BJ (cell line): ENCODE measurements around a stretch of chr18.

GRCh38 chr18:3062474-3062916 lies 49.6 kb upstream of the LPIN2 start:
- CAGE, long polyA plus RNA, result no peak
- RRBS, result no CpG with 5 or more reads among the region's 6 CpGs

DNA sequence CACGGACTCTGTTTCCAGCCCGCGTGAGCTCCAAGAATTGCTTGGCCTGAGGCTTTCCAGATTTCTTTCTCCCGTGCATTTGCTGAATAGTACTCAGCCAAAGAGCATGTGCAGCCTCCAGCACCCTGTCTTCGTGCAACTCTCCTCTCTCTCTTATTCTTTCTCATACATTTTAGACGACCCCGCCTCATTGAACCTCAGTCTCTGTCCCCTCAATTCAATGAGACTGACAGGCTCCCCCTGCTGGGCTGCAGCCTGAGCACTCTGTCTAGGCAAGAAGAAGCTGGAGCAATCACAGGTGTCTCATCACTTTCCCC lies 49.9 kb upstream of the LPIN2 start:
- CAGE, long polyA plus RNA, result no peak
- RRBS, result no CpG with 5 or more reads among the region's 7 CpGs

DNA sequence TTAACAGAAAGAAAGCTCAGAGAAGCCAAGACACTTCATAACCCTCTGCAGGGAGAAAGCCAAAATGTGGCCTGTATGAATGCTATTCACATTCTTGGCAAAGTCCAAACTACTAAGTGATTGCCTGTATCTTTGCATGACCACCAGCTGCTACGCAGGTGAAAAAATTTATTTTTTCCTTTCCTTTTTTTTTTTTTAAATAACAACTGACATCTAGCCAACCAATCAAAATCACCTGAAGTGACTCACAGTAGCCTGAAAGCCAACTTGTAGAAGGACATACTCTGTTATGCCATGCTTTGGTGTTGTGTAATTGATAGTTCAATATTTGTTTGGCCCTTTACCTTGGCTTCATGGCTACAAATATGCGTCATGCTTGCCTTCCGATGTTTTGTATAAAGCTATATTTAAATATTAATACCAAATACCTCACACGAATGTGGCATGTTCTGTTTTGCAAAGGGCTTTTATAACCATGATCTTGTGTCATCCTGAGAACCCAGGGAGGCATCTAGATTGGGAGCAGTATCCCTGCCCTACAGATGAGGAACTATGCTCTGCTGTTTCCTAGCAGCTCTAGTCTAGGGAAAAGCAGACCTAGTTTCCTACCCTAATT lies 102.2 kb downstream of the MYOM1 start:
- CAGE, long polyA plus RNA, result no peak
- RRBS, result no CpG with 5 or more reads among the region's 4 CpGs

- CAGE, long polyA plus RNA, result no peak
- RRBS, result no CpG with 5 or more reads among the region's 8 CpGs
Measured at GRCh38 chr18:3129322-3129593, 90.5 kb downstream of the MYOM1 start.

DNA sequence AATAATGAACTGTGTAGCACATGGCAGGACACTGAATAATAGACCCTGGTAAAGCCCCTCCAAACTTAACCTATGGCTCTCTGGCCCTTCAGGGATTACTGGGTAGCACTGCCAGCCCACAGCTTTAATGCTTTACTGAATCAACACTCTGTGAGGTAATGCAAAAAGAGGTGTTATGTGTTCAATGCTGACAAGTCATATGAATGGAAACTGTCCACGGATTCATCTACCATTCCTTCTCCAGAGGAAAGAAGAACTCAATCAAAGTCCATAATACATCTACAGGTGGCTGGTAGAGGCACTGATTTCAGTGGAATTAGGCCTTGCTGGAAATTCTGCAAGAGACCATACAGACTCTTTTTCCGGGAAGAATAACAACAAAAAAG lies 13.7 kb upstream of the MYOM1 start:
- CAGE, long polyA plus RNA, result no peak
- RRBS, result no CpG with 5 or more reads among the region's 2 CpGs

DNA sequence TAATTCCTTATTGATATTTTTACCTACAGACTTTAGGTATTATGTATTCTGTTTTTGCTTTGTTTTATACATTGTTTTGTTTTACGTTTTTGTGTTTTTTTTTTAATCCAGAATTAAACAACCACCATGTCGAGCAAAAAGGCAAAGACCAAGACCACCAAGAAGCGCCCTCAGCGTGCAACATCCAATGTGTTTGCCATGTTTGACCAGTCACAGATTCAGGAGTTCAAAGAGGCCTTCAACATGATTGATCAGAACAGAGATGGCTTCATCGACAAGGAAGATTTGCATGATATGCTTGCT lies 10.8 kb downstream of the MYL12B start:
- CAGE, long polyA plus RNA, result no peak
- RRBS, result no CpG with 5 or more reads among the region's 5 CpGs

- CAGE, long polyA plus RNA, result no peak
- RRBS, result no CpG with 5 or more reads among the region's 2 CpGs
Measured at GRCh38 chr18:3440432-3440633, 9.6 kb upstream of the TGIF1 start.

GRCh38 chr18:3448601-3449157 lies 1.3 kb upstream of the TGIF1 start:
- CAGE, long polyA plus RNA, result no peak
- RRBS, result 2% methylated on average over 4 of the region's 20 CpGs

DNA sequence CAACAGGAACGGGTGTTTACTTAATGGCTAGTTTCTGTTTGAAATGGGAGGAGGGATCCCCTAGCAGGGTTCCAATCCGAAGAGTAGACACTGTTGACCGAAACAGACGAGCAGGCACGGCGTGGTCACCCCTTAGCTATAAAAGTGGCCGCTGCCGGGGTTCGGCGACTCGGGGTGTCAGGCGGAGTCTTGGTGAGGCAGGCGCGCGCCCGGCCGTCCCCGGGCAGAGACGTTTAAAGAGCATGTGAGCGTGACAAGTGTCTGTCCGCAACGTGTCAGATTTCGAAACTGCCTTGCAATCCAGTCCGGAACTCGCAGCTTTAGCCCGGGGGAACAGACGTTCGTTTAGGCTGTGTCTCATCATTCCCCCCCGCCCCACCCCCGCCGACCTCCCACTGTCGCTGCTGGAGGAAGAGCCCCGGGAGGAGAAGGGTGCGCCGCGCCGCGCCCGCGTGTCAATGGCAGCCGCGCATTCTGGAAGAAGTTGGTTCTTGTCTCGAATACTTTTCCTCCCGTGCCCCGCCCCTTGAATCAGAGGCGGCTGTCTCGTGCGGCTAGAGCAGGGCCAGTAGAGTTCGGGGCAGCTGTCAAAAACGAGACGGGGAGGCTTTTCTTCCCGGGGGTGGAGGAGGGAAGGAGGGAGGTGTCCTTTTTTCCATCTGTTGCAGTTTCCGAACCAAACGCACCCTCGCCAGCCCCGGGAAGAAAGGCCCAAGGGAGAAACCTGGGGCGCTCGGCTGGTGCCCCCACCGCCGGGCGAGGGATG lies 615 bp upstream of the TGIF1 start:
- CAGE, long polyA plus RNA, result no peak
- RRBS, result 1% methylated on average over 27 of the region's 61 CpGs

- CAGE, long polyA plus RNA, result no peak
- RRBS, result 8% methylated on average over 9 of the region's 60 CpGs
Measured at GRCh38 chr18:3498553-3499623, 48.9 kb downstream of the TGIF1 start.

DNA sequence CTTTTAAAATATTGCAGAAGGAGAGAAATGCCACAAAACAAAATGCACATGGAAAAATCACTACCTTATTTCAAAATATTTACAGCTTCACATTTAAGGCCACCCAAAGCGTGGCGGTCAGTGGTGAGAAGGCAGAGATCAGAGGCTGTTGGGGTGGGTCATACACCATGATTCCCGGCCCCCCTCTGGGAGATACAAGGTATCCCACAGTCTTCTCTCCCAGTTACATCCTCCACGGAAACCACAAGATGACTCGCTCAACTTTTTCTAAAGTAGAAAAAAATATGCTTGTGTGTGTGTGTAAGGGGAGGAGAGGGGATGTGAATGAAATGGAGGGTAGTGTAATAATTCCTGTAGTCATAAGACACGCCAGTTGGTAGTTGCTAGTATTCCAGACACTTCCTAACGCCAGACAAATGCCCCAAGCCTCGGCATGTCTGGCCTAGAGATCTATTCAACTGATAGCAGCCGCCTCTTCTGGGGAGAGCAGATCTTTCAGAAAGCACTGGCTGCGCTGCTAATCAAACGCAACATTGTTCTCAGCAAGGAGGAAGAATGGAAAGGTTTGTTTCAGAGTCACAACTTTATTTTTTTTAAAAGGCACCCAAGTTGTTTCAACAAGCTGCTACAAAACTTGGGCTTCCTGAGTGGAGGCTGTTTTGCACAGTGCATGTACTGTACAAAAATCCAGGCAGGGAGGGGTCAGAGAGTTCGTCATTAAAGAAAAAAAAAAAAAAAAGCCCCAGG lies 143.5 kb downstream of the TGIF1 start:
- CAGE, long polyA plus RNA, result no peak
- RRBS, result no CpG with 5 or more reads among the region's 12 CpGs

GRCh38 chr18:3595411-3596196 lies 145.6 kb downstream of the TGIF1 start:
- CAGE, long polyA plus RNA, result no peak
- RRBS, result no CpG with 5 or more reads among the region's 3 CpGs

DNA sequence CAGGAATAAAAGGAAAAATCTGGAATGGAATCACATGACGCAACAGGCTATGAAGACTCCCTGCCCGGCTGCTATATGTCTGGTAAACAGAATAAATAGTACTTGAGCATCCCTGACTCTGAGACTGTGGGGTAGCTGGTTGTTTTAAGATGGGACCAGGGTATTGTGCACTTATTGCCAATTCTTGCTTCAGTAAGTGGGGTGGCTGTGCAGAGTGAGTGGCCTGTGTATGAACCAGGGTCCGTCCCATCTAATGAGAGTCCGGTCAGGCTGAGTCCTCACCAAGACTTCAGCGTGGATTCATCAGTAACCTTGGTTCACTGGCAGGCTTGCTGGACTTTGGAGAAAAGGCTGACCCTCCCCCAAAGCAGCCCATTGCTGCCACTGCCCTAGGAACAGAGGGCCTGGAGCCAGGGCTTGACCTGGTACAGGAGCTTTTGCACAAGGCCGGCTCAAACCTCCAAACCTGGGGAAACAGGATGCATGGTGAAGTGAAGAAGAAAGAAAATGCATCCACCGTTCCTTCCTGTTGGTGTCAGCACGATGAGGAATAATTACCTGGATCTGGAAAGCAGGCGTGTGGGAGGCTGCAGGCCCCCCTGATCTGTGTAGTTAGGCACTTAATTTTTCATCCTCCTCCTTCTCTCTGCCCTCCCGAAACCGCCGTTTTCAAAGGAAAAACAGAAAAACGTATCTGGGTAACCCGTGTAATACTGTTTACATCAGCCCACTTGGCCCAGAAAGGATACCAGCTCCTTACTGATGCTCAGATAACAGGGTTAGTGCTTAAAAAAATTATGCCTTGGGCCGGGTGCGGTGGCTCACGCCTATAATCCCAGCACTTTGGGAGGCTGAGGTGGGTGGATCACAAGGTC lies 147.5 kb downstream of the TGIF1 start:
- CAGE, long polyA plus RNA, result no peak
- RRBS, result no CpG with 5 or more reads among the region's 17 CpGs

DNA sequence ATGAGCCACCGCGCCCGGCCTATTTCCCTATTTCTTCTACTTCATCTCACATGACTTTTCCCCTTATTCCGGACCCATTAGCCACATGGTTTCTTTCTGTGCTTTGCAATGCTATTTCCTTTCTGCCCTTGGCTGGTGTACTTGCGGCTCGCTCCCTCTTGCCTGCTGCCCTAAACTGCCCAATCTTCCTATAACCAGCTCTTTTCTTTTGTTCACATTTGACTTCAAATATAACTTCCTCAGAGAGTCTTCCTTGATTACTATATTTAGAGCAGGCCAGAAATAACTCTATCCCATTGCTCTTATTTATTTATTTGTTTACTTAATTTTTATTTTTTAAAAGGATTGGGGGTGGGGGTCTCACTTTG lies 209.9 kb downstream of the TGIF1 start:
- CAGE, long polyA plus RNA, result no peak
- RRBS, result no CpG with 5 or more reads among the region's 6 CpGs

- CAGE, long polyA plus RNA, result no peak
- RRBS, result no CpG with 5 or more reads among the region's 7 CpGs
Measured at GRCh38 chr18:3874176-3874557, 424.2 kb downstream of the TGIF1 start.

DNA sequence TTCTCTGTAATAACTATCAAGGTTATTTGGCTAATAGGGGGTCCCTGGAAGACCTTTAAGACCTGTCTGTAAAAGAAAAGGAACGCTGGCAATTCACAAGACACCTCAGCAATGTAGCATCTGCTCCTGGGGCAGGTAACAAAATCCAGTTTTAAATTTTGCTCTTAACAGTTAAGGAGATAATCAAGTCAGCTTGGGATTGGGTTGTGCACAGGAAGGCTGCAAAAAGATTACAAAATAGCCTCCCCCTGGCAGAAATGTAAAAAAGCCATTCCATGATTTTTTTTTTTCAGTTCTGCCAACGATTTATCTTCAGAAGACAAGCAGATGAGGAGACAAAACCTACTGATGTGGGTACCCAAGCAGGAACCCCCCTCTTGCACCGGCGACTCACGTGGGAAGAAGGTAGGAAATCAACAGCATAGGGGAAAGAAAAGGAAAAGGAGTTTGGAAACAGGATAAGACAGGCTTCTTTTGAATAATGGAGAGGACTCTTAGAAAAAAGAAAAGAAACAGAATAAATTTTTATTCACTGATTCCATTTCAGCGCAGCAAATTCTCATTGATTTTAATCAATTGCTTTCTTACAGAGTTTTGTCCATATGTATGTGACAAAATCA lies 462.2 kb downstream of the DLGAP1 start:
- CAGE, long polyA plus RNA, result no peak
- RRBS, result no CpG with 5 or more reads among the region's 6 CpGs

- CAGE, long polyA plus RNA, result no peak
- RRBS, result 86% methylated on average over 6 of the region's 9 CpGs
Measured at GRCh38 chr18:5419443-5420039, 124.0 kb upstream of the ZBTB14 start.

GRCh38 chr18:5889993-5891219 lies 4.9 kb downstream of the TMEM200C start:
- CAGE, long polyA plus RNA, result no peak
- RRBS, result 13% methylated on average over 78 of the region's 119 CpGs

GRCh38 chr18:5895796-5896845 lies 799 bp upstream of the TMEM200C start:
- CAGE, long polyA plus RNA, result no peak
- RRBS, result 1% methylated on average over 23 of the region's 50 CpGs

- CAGE, long polyA plus RNA, result no peak
- RRBS, result 93% methylated on average over 2 of the region's 5 CpGs
Measured at GRCh38 chr18:6061647-6062142, 166.4 kb upstream of the TMEM200C start.